GM23248 (cell line): ENCODE results near the genes MMD and CCDC182.

DNA sequence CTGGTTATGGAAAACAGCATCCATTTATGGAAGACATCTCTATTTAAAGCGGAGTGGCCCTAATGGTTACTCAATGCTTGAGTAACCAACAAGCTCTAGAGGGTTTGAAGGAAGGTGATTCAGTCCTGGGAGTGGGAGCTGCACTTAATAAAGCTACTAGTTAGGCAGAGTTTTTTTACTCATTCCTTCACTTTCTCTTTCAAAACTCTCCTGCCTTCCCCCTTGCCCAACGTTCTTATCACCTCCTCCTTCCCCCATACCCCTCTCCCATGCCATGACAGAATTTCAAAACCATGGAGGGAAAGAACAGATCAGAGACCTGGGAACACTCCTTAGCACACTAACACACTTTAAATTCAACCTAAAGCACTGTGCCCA, 4.9 kb downstream of the MMD start:
- RAMPAGE, long total RNA: no peak

DNA sequence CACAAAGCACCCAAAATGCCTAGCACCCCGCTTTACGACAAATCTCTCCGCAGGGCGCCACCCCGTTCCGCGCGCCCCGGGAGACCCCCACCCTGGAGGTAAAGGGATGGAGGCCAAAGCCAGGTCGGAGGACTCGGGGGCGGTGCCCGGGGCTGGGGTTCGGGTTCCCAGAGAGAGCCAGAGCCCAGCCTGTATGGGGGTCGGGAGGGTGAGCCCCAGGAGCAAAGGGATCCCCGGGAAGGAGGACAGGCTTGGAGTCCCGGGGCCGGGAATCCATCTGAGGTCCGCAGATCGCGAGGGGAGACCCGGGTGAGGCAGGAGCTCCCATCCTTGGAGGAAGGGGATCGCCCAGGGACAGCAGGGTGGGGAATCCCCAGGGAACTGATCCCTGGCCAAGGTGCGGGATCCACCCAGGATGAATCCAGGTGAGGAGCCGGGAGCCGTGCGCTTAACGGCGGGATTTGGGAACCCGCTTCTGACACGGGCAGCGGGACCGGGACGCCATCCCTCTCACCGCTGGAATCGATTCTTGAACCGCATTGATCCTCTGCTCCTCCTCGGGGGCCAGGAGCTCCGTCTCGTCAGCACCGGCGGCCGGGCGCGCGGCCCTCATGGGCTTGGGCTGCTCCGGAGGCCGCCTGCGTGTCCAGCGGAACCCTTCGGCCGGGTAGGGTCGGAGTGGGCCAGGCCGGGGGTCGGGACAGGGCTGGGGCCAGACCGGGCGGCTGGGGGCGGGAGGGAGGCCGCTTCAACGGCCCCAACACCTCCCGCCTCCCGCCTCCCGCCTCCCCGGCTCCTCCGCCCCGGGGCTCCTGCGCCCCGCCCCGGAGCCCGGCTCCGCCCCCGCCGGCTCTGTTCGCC, at the start of gene MMD:
MMD (minus strand) TSS at position 680 of the 861 bp plus-strand sequence.
- RAMPAGE, long total RNA: no peak

DNA sequence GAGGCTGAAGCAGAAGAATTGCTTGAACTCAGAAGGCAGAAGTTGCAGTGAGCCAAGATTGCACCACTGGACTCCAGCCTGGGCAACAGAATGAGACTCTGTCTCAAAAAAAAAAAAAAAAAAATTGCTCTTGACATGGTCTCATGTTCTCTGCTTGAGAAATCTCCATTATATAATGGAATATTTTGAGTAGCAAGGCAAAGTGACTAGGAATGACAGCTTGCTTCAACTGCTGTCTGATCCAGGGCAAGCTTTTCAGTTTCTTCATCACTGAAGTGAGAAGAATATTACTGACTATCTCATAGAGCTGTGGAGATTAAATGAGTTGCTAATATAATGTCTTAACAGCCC, 24.5 kb upstream of the MMD start:
- RAMPAGE, long total RNA: no peak

DNA sequence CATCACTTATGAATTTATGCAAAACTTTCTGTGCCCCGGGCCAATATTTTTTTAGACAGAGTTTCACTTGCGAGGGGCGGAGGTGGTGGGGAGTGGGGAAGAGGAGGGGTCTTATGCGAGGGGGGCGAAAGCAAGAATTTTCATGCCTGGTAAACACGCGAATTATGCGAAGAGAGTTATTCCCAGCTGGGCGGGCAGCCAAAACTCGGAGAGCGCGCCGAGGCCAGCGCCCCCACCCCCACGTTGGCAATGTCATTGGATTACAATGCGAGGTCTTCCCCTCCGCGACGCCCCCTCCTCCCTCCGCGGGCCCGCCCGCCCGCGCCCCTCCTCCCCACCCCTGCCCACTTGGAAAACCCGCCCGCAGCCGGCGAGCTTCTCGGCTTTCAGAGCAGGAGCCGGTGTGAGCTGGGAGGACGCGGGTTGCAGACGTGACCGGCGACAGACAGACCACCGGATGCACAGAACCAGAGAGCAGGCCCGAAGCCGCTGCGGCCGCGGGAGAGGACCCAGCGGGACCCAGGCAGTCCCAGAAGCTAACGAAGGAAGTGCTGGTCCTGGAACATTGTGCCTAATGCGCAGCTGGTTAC, 4.0 kb downstream of the NOG start:
- RAMPAGE, long total RNA: no peak

DNA sequence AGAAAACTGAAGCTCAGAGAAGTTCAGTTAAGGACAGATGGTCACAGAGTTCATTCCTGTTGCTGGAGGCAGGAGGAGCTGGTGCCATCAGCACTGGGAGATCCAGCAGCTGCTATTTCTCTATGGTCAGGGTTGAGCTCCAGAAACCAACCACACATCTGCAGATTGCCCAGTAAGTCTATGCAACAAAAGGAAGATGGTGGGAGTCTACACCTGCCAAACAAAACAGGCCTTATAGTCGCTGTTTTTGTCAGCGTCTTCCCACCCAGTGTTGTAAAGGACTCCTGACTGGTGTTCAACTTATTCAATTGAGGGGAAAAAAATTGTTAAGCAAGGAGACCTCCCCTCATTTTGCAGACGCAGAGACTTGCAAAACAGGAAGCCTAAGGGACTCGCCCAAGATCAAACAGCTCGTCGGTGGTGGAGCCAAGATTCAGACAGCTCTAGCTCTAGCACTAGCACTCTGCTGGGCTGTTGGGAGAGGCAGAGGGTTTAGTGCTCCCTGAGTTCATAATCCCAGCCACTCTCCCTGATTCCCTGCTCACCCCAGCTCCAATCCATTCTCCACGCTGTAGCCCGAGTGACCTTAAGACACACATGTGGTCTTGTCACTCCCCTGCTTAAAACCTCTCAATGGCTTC, 9.0 kb downstream of the NOG start:
- RAMPAGE, long total RNA: no peak

- RAMPAGE, long total RNA: no peak
Observed at GRCh38 chr17:56751351-56751717, 82.4 kb downstream of the C17orf67 start.

DNA sequence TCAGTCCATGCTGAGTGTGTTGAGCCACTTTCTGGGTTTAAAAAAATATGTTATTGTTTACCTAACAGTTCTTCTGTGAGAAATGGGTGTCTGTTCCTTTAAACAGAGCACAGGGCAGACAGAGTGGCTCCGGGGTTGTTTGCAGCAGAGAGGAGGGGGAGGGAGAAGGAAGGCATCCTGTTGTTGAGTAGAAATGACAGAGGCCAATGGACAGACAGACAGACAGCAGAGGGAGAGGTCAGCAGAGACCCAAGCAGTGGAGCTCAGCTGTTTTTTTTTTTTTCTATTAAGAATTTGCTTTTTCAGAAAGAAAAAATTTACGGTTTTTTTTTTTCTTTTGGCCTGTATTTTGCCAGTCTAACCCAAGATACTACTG, 78.9 kb downstream of the C17orf67 start:
- RAMPAGE, long total RNA: no peak

GRCh38 chr17:56781721-56782285, 51.9 kb downstream of the C17orf67 start:
- RAMPAGE, long total RNA: no peak

DNA sequence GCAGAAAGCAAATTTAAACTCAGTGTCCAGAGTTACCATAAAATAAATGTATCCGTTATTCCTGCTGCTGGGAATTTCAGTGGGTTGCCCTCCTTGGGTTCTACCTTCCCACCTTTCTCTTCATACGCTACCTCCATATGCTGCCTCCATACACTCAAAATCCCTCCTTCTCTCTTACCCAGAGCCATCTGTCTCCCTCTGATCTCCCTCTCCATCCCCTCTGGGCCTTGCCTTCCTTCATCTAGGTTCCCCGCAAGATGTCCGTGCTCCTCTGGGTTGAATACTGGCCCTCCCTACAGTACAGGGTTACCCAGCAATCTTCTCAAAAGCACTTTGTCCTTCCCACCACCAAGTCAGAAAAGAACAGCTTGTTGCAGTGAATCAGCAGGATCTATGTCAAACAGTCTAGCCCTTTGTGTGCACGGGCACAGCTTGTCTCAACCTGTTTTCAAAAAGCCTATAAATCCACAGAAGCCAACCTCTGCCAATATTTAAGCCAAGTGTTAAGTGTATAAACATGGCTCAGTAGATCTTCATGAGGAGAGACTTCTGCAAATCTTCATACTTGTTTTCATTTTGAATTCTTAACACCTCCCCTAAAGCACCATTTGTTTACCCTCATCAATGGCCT, 25.3 kb downstream of the C17orf67 start:
- RAMPAGE, long total RNA: no peak

GRCh38 chr17:56892270-56893101, 21.4 kb downstream of the TRIM25 start:
- RAMPAGE, long total RNA: no peak

DNA sequence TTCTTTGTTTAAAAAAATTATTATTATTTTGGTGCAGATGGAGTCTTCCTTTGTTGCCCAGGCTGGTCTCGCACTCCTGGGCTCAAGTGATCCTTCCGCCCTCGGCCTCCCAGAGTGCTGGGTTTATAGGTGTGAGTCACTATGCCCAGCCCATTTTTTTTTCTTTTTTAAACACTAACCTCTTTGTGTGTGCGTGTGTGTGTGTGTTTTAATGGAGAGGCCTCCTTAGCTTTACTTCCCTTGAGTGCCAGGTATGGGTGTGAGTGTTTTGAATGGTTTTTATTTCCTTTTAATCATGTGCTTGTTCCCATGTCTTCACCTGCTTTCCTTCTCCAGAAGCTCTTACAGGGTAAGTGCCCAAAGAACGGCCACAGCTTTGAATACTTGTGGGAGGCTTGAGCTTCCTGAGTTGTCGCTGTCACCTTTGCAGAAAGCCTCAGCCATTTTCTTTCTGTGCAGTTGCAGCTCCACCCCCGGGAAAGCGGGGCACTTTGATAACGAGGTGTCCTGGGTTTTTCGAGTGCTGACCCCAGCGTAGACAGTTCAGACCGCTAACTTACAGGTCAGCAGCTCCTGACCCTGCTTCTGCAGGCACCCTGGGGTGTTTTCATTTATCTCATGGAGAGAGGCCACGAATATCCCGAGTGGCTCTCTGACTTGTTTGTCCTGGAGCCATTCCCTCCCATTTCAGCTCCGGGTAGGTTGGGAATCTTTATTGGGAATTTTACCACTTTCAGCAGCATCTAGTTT, 22.6 kb downstream of the AKAP1 start:
- RAMPAGE, long total RNA: no peak

GRCh38 chr17:57257801-57258410, 1.6 kb downstream of the MSI2 start:
- RAMPAGE, long total RNA: no peak

DNA sequence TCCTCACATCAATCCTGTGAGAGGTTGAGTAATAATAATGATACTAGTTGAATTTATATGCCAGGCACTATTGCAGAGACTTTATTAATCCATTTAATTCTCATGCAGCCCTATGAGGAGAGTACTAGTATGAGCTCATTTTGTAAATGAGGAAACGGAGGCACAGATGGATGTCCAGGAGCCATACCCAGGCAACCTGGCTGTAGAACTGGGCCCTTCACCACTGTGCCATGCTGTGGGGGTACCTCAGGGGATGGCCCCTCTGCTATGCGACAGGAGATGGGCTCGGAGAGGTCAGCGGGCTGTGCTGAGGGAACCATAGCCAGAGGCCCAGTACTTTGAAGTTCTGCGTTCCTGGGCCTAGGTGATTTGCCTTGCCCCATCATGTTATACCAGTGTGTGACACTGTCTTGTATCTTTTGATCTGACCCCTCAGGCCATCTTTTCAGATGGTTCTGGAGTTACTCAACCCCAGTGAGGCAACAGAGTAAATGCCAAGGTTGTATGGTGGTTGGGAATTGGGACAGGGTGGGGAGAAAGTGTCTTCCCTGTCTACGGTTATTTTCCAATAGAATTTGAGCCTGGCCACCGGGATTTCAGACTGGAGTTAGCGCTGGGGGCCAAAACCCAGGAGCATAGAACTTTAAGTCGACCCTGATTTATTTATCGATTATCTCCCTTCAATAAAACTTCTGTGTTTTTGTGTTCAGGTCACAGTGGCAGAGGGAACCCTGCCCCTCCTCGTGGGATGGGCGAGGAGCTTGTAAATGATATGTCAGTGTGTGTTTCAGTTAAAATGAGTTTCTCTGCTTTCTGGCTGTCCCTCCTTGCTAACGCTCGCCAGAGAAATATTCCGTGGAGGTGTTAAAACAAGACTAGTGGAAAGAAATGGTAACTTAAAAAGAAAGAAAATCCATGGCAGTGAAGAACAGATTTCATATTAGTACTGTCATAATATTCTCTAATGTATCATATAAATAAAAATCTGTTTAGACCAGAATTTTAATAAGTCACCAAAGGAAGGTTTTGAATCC, 8.5 kb downstream of the MSI2 start:
- RAMPAGE, long total RNA: no peak

DNA sequence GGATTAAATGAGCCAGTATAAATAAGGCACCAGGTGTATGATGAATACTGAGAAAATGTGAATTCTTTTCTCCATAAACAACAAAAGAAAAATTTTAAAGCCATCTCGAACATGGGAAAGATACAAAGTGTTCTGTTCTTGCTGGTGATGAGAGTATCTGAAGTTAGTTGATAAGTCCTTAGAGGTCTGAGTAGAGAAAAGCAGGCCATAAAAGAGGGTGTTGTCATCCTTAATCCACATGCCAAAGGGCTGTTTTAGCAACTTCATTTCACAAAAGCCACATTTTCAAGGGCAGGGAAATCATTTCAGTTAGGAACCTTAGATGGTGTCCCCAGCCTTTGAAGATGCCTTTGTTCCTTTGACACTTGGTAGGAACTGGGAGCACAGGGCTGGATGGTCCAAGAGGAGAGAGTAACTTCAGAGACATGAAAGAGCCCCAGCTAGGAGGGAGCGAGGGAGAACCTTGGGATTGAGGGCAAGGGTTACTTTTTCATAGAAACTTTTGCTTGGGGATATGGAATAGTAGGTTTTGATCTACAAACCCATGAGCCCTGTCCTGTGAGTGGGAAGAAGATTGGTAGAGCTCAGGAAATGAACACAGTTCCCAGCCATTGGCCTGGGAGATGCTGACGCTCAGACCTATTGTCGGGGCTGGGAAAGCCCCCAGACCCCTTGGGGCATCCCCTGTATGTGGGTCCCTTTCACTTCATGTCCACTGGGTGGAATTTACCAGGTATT, 18.8 kb downstream of the MSI2 start:
- RAMPAGE, long total RNA: no peak

GRCh38 chr17:57284466-57284901, 28.2 kb downstream of the MSI2 start:
- RAMPAGE, long total RNA: no peak

DNA sequence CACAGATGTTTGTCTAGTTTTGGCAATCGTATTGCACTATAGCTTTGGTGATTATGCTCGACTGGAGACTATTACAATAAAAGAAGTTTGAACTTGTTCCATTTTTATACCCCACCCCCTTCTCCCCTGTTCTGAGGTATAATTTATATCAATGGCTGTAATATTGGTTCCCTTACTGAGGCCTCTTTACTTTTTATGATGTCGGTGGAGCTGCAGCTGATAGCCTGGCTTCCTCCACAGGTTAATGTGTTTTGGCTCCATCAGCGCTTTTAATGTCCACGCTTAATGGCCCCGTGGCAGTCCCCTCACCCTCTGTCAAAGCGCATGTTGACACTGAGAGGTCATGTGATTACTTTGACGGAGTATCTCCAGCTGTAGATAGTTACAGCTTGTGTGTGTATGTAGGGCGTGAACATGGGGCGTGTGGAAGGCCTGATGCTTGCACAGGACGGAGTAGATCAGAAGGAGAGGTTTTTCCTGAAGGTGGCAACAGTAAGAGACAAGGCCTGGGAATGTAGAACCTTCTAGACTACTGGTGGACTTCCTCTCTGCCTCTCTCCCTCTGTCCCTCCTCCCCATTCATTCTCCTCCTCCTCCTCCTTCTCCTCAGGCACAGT, 164.7 kb downstream of the MSI2 start:
- RAMPAGE, long total RNA: no peak

GRCh38 chr17:57577565-57578799, 167.1 kb downstream of the CCDC182 start:
- RAMPAGE, long total RNA: no peak

- RAMPAGE, long total RNA: no peak
Observed at GRCh38 chr17:57745182-57745597, at the start of gene CCDC182. Gene CCDC182 (minus strand): TSS chr17:57745299.

GRCh38 chr17:57906795-57907431, 48.3 kb downstream of the CUEDC1 start:
- RAMPAGE, long total RNA: no peak

DNA sequence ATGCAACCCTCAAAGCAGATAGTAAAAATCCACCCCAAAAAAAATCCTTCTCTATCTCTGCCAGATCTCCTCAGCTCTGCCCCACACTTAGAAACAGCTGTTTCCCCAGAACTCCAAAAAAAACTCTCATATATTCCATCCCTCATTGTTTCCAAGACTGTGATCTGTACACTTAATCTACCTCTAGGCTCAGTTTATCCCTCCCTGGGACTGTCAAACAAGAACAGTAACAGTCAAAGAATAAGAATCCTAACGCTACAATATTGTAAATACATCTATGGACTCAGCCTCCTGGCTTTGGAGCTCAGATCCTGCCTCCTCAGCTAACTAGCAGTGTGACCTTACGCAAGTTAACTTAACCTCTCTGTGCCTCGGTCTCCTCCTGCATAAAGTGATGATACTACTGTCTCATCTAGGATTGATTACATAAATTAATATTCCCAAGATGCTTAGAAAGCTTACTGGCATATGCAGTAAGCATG, 11.5 kb downstream of the CUEDC1 start:
- RAMPAGE, long total RNA: no peak